Omental fat pad (tissue), 4 donors: Measurements from ENCODE around the genes MTPN, TRIM24 and SVOPL.

DNA sequence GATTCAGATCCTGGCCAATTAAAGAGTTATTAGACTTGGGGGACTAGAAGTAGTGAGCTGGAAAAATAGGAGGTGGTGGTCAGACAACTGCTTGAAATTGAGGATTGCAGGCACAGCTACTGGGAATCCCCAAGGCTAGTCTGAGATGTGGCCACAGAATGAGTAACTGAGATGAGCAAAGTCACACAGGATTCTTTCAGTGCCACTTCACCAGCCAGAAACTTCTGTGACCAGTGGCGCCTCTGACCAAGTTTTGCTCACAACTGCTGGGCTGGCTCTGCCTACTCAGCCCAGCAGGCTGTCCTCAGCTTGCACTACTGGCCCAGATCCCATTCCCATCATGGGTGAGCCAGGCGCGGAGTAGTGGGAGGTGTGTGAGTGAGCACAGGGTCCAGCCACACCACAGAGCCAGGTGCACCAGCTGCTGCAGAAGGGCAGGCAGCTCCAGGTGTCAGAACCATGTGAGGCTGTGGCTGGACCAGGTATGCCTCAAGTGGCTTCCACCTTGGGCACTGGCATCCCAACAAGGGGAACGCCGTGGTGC lies 29.4 kb downstream of the STRA8 start:
- PRO-cap: no peak
- RAMPAGE, long total RNA, 4 experiments: no peak in any of the 4 experiments

GRCh38 chr7:135584321-135585578 lies 27.0 kb downstream of the NUP205 start:
- PRO-cap: no peak
- RAMPAGE, long total RNA, 4 experiments: no peak in any of the 4 experiments

GRCh38 chr7:135755258-135755752 lies 6.7 kb upstream of the FAM180A start:
- PRO-cap: no peak
- RAMPAGE, long total RNA, 4 experiments: no peak in any of the 4 experiments

DNA sequence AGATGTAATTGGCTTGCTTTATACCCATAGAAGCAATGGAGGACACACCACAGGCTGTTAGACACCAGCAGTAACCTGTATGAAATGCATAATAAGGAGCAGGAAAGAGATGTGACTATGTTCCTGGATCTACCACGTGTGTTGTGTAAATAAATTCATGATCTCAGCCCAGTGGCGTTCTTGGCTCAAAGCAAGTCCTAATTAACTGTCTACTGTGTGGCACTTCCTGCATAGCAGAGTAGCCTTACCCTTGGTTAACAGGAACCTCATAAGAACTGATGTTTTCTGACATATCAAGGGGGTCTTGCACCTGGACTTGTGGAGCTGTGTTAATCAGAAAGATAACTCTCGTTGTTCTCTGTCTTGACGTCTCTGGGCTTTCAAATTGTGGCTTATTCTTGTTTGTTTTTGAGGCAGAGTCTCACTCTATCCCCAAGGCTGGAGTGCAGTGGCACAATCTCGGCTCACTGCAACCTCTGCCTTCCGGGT lies 25.7 kb upstream of the FAM180A start:
- PRO-cap: no peak
- RAMPAGE, long total RNA, 4 experiments: no peak in any of the 4 experiments

- PRO-cap: no peak
- RAMPAGE, long total RNA, 4 experiments: no peak in any of the 4 experiments
These were observed 49.2 kb downstream of the MTPN start for GRCh38 chr7:135927686-135928634.

- PRO-cap: no peak
- RAMPAGE, long total RNA, 4 experiments: no peak in any of the 4 experiments
These were observed 48.2 kb downstream of the MTPN start for GRCh38 chr7:135928635-135929610.

GRCh38 chr7:135966532-135967323 lies 10.4 kb downstream of the MTPN start:
- PRO-cap: no peak
- RAMPAGE, long total RNA, 4 experiments: no peak in any of the 4 experiments

- PRO-cap: no peak
- RAMPAGE, long total RNA, 4 experiments: start-site peak on the minus strand in 4 of 4 experiments, at chr7:135977223-135977373 at its widest, 160 to 474 reads per replicate
These were observed at the start of gene MTPN for GRCh38 chr7:135976471-135977699. Gene MTPN (minus strand): TSS chr7:135977359.

- PRO-cap: no peak
- RAMPAGE, long total RNA, 4 experiments: no peak in any of the 4 experiments
These were observed 16.1 kb downstream of the CHRM2 start for GRCh38 chr7:136884349-136885075.

GRCh38 chr7:137871669-137872274 lies 25.0 kb upstream of the DGKI start:
- PRO-cap: no peak
- RAMPAGE, long total RNA, 4 experiments: no peak in any of the 4 experiments

GRCh38 chr7:137935662-137936240 lies 66.1 kb downstream of the CREB3L2 start:
- PRO-cap: no peak
- RAMPAGE, long total RNA, 4 experiments: no peak in any of the 4 experiments

DNA sequence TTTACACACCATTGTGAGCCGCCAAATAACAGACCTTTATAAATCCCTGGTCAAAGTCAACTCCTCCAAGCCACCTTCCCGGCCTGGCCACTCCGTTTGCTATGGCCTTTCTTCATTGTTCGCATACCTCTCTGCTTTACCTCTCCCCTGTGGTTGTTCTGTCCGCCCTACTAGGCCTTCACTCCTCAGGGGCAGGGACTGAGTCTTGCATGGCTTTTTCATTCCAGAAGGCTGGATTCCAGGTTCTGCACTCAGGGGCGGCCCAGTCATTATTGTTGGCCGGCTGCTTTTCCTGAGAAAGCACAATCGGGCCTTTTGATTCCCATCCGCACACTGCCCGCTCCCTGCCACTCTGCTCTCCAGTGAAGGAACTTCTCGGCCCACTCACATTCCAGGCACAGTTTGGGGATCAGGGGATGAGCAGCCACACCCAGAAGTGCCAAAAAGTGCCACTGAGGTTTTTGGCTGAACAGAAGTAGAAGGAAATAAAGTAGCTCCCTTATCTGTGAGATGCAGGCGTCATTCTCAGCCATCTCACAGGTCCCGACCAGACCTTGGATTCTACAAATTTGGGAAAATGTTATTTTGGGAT lies 18.2 kb downstream of the CREB3L2 start:
- PRO-cap: no peak
- RAMPAGE, long total RNA, 4 experiments: no peak in any of the 4 experiments

DNA sequence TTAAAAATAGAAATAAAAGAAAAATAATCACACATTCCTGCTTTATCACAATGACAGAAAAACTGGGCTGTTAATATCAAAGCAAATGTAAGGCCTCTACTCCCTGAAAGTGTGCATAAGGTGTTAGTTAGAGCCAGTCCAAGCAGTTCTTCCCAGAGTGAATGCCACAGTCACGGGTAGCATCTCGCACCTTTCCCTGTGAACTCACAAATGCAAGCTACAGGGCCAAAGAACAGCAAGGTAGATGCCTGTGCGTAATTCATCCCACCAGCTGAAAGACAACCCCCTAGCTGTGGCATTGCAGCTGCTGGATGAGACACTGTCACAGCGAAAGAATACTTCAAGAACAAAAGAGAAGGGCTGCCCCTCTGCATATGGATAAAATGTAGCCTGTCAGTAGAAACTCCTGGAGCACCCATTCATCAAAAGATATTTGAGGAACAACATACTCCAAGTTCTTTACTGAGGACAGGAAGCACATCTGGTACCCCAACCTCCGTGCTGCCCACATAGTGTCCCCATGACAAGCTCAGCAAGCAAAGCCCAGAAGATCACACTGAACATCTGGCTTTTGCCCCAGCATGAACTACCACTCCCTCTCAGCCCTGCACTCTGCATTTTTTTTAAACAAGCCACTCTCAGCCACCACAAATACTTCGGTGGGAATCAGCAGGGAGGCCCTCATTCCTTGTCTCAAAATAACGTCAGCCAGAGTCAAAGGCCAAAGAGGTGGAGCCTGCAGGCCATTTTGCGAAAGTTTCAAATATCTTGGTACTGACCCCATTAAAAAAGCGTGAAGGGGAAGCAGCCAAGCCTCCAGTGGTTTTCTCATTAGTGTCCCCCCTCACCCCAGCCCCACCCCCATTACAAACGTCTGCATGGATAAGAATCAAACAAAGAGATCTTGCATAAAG lies 1.8 kb downstream of the CREB3L2 start:
- PRO-cap: no peak
- RAMPAGE, long total RNA, 4 experiments: no peak in any of the 4 experiments

DNA sequence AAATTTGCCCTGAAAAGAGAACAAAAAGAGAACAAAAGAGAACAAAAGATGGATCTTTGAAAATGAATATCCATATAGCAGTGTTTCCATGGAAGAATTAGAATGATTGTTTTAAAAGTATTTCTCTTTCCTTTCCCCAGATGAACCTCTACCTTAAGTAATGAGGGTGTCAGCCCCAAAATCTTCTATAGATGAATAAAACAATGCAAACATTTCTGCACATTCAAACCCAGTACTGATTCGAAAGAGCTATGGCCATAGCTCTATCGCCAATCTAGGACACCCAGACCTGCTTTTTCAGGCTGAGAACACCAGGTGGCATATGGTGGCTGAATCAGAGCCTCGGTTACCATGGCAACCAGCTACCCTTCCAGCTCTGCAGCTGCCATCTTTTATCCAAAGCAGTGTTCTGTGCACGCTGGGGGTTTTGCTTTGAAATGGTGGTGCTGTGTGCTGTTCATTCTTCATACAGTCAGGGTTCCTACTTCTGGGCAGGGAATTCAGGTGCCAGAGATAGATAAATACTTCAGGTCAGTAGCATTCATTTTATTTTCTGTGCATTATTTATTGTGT lies 85.2 kb downstream of the AKR1D1 start:
- PRO-cap: no peak
- RAMPAGE, long total RNA, 4 experiments: no peak in any of the 4 experiments

GRCh38 chr7:138169604-138170110 lies 93.4 kb downstream of the AKR1D1 start:
- PRO-cap: no peak
- RAMPAGE, long total RNA, 4 experiments: no peak in any of the 4 experiments

DNA sequence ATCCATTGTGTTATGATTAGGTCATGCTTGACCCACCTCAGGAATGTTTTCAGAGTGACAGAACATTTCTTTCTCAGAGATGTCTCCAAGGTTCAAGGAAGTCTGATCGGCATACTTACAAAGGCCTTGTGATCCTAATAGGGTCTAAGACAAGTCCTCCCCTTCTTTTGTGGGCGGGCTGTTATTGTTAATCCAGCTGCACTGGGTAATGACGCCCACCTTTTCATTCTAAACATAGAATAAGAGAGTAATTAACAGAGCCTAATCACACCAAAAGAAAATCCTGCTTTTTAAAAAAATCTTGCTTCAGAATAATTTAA lies 110.8 kb downstream of the AKR1D1 start:
- PRO-cap: no peak
- RAMPAGE, long total RNA, 4 experiments: no peak in any of the 4 experiments

- PRO-cap: unidirectional peak, plus-strand start at chr7:138460472
- RAMPAGE, long total RNA, 4 experiments: start-site peak on the plus strand in 1 of 4 experiments, at chr7:138460206-138460361 at its widest, 63 reads per replicate
These were observed at the start of gene TRIM24 for GRCh38 chr7:138460010-138460845. Gene TRIM24 (plus strand): TSS chr7:138460259.

DNA sequence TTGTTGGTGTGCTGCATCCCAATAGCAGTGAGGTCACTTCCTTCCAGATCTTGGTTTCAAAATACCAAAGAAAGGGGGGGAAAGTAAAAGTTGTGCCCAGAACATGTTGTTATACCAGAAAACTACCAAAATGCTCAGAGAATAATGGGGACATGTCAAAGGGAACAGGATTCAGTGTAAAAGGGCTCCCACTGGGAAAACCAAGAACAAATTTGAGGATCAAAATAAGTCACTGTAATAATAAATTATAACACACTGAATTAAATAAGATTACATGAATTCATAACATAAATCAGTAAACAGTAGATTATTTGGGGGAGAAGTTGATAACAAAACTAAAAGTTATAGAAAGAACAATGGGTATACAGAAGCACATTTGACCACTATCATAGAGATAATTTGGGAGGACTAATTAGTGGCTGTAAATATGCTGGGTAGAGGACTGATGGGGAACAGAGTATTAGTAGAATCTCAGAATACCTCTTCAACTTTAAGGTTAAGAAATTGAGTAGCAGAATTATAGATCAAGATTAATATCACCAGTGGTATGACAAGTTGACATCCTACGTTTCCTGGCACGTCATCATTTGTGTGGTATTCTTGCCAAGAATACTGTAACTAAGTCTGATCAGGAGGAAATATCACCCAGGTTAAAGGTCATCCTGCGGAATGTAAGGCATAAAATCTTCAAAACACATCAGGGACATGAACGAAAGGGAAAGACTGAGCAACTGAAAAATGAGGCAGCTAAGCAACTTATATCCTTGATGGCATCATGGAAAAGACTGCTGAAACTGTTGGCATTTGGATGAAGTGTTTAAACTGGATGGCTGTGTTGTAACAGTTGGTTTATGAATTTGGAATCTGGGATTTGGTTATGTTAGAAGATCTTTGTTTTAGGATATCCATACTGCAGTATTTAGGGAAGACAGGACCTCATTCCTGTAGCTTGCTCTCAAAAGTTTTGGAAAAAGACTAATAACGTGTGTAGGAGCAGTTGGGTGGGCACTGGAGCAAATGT lies 85.9 kb downstream of the TRIM24 start:
- PRO-cap: no peak
- RAMPAGE, long total RNA, 4 experiments: no peak in any of the 4 experiments

GRCh38 chr7:138664646-138665013 lies 36.5 kb downstream of the SVOPL start:
- PRO-cap: no peak
- RAMPAGE, long total RNA, 4 experiments: no peak in any of the 4 experiments

DNA sequence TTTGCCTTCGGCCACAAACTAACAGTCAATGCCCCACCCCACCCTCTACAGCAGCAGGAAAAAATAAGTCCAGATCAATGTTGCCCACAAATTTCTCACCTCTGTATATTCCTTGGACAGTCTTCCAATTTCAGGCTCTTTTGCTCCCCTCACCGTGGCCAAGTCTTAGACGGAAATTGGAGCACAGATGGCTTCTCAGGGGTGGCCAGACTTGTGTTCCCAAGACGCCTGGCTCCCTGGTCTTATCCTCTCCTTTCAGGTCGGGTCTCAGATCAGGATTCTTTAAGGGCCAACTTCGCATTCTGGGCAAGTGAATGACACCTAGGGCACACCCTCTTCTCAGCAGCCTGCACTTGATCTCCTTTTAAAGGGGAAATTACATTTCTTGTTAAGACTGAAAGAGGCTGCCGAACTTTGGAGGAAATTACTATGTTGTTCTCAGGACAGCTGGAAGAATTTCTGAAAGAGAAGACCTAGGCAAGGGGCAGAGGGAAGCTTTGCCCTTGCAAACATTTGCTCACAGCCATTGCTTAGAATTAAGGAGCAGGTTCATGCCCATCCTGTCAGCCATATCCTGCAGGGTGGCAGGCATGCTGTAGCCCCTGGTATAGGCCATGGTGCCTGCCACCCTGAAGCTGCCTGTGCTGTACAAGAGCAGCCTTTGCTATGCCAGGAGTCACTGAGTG lies at the start of gene SVOPL:
Gene SVOPL (minus strand): TSS at position 284 of the 686 bp plus-strand sequence.
- PRO-cap: no peak
- RAMPAGE, long total RNA, 4 experiments: no peak in any of the 4 experiments